NALM6 (cell line): Measurements from ENCODE around the genes SRXN1, C20orf202, RAD21L1, STK35, ZNF343 and IDH3B.

DNA sequence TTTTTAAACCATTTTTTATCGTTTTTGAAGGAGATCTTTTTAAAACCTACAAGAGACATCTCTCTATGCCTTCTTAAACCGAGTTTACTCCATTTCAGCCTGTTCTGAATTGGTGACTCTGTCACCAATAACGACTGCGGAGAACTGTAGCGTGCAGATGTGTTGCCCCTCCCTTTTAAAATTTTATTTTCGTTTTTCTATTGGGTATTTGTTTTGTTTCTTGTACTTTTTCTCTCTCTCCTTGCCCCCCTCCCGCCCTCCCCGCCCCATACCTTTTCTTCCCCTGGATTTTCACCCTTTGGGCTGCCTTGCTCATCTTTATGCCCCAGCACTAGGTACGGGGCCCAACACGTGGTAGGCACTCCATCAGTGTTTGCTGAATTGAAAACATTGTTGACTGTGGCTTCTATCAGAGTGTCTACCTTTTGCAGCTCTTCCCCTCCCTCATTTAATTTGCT, 1.5 kb downstream of the ZCCHC3 start:
- PRO-cap, result no peak

- PRO-cap, result no peak
Measured at GRCh38 chr20:420109-421266, 12.4 kb downstream of the RBCK1 start.

DNA sequence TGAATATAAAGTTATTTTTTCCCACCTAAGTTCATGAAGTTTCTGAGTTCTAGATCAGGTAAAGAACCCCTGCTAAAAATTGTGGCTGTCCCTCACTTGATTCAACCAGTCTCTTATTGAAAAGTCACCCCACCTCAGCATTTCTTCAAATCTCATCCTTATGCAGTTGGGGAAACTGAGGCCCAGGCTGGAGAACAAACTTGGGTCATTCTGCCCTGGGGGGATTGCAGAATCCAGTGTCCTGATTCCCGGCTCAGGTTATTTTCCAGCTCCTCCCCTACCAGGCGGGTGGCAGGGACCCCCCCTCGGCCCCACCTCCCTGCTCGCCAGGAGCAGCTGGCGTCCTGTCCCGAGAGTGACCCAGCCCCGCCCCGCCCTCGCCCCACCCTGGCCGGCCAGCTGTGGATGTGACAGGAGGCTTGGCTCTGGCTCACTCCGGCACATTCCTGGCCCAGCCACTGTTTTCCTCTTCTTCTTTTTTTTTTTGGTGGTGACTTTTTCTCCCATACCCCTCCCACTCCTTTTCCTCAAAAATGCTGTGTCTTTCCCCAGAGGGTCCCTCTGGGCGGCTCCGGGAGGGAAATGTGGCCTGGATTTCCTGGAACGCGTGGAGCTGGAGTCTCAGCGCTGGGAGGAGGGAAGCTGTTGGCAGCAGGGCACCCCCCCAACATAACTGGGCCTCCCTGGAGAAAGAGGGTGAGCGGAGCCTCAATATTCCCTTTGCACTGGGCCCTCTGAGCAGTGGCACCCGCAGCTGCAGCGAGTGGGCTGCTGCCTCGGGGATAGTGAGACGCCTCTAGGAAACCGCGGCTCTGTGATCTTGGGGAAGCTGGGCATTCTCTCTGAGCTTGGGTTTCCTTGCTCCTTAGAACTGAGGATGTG, 28.2 kb upstream of the CSNK2A1 start:
- PRO-cap, result no peak

GRCh38 chr20:652814-653857, at the start of gene SRXN1:
SRXN1 (minus strand) TSS chr20:653200.
- PRO-cap, result no peak

GRCh38 chr20:846883-847515, 13.5 kb downstream of the FAM110A start:
- PRO-cap, result bidirectional peak, plus-strand start at chr20:847092, minus-strand start at chr20:847016

DNA sequence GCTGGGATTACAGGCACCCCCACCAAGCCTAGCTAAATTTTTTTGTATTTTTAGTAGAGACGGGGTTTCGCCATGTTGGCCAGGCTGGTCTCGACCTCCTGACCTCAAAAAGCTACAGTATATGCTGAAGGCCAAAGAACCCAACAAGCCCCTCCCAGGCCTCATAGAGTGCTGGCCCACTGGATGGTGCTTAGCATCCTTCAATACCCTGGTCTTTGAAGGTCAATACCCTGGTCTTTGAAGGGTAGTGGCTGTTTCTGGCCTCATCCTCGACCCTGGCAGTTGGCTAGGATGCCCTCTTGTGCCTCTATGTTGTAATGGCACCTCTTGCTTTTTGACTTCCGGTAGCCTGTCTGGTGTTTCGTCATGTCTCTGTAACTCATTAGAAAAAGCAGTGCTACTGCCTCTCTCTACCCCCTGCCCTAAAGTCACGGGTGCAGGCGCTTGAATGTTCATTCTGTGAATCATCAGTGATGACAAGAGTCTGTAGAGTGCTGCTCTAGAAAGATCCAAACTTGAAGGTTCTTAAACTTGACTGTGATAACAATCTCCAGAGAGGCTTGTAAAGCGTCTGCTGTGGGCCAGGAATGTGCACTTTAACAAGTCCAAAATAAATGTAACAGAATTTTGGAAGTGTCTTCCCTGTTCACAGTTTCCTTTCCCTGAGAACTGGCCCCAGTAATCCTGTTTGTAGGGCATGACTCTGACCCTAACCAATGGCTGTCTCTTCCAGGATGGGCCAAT, 28.3 kb downstream of the RSPO4 start:
- PRO-cap, result no peak

- PRO-cap, result no peak
Measured at GRCh38 chr20:1154866-1155665, 29.7 kb downstream of the TMEM74B start.

DNA sequence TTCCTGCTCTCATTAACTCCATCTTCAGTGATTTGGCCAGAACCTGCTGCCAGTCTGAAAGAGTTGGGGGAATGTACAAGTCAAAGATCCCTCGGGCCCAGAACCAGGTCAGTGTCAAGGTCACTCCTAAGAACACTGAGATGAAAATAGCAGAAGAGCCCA, at the start of gene C20orf202:
Gene C20orf202, plus strand, starts transcription at position 9 of the 162 bp plus-strand sequence.
- PRO-cap, result no peak

DNA sequence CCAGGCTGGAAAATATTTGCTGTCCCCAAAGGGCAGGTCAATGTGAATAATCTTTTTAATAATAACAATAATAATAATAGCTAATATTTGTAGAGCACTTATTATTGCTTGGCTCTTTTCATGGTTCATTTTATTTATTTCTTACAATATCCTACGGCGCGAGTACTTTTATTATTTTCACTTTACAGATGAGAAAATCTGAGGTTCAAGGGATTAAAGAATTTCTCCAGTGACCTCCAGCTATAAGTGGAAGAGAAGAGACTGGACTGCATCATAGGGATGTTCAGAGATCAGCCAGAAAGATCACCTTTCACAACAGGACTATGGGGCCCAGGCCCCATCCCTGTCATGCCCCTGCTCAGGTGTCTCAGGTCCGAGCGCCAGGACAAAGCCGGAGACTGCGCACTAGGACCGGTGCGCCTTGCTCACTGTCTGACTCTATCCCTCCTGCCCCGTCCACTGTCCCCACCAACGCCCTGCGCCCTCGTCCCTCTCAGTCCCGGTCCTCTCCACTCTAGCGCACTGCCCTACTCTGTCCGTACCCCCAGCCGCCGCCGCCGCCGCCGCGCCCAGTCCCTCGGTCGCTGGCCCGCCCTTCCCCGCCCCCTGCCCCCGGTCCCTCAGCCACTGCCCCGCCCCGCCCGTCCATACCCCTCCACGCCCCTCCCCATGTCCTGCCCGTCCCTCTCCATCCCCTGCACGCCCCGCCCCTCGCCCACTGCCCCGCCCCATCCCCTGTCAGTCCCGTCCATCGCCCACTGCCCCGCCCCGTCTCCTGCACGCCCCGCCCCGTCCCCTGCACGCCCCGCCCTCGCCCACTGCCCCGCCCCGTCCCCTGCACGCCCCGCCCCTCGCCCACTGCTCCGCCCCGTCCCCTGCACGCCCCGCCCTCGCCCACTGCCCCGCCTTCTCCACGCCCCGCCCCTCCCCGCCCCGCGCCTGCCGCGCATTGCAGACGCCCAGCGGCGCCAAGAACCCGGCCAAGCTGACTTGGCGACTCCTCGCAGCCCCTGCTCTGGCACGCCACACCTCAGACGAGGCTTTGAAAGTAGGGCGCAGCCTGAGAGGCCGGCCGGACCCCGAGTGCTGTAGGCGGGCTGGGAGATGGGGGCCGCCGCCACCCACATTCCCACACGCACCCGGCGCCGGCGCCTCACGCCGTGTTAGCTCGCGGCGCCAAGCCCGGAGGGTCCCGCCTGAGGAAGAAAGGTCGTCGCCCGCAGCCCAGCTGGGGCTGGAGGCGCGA, at the start of gene RAD21L1:
Gene RAD21L1, plus strand, starts transcription at position 952 of the 1,246 bp plus-strand sequence.
- PRO-cap, result no peak

DNA sequence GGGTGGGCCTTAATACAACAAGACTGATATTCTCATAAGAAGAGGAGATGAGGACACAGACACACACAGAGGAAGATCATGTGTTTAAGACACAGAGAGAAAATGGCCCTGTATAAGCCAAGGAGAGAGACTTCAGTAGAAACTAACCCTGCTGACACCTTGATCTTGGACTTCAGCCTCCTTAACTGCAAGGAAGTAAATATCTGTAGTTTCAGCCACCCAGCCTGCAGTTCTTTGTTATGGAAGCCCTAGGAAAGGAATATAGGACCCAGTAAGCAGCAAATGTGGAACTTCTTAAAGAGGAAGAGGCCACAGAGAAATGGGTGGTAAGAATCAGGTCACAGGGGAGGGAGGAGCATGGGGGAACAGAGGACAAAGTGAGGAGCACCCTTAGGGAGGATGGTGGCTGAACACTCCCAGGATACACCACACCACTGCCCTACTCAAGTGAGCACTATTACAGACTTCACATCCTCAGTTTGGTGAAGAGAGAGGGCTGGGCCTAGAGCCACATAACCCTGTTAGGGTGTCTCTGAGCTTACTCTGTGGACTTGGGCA, 735 bp downstream of the SIRPB1 start:
- PRO-cap, result no peak

GRCh38 chr20:1935236-1936255, 40.3 kb downstream of the SIRPA start:
- PRO-cap, result no peak

- PRO-cap, result bidirectional peak, plus-strand start at chr20:2101827, minus-strand start at chr20:2101750; bidirectional peak, plus-strand start at chr20:2102031, minus-strand start at chr20:2102035; bidirectional peak, plus-strand start at chr20:2102662, minus-strand start at chr20:2102256
Measured at GRCh38 chr20:2101441-2102491, at the start of gene STK35. STK35 (plus strand) TSS chr20:2101827.

DNA sequence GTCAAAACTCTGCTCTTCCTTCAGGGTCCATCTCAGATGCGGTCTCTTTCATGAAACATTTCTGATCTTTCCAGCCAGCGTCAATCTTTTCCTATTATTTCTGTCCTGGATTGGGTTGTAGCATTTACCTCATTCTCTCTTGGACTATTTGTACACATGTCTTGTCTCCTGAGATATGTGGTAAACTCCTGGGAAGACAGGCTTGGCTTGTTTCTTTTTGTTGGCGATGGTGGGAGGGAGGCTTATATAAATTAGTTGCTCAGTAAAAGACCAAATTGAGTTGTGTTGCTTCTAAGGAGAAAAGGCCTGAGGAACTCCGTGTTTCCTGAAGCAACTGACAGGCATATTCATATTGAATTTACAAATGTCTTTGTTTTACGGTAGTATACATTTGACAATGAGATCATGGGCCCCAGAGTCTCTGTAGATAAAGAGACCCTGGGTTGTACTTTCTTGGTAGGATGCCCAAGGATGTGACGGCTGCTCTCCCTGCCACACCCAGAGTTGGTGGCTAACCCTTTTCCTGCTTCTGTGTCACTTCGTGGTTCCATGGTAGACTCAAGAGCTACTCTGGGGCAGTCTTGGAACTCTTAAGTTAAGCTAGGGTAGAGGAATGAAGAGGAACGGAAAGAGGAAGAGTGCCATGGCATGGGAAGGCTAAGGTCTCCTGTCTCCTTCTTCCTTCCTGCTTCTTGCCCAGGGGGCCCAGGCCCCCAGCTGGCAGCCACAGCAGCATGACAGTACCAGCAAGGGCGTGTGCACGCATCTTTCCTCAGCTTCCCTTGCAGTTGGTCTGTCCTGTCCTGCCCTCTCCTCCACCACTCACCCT, 40.1 kb upstream of the TGM3 start:
- PRO-cap, result no peak

DNA sequence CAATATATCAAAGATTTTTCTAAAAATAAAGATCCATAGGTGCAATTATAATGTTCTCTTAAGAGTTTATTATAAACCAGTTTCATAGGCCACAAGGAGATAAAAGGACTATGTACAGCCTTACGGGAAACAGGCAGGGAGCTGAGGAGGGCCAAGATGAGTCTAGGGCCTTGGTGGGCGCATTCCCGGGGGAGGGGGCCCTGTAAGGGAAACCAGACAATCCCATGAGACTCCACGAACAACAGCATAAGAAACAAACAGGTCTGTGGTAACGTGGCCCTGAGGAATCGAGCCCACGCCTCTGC, 9.0 kb downstream of the SNRPB start:
- PRO-cap, result no peak

DNA sequence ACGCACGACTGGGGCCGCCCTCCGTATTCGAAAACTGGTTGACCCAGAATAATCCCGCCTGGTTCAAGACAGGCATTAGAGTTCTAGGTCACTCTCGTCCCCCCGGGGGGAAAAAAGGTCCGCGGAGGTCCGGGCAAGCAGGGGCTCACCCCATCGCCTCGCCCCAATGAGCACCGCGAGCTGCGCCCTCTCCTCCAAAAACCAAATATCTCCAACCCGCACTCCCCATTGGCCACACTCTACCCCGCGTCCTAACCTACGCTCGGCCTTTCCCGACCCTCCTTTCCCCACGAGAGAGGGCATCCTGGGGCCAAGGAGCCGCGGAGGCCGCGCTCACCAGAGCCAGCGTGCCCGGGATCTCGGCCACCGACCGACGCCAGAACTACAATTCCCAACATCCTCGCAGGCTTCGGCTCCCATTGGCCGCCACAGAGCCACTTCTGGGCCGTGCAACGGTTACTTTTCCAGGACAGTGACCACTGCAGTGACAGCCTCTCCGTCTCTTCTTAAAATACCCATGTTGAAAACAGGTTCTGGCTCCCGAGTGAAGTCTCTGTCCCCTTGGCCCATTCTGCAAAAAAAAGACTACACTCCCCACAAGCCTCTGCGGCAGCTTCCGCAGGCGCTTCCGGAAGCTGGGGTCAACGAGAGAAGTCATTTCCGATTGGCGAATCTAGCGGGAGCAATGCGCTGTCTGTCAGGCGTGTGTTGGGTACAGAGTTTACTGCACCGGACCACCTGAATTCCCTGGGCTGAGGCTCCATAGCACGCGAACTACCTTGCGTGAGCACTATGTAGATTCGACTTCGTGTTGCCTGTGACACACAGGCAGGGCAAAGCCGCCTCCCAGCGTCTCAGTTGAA, at the start of gene ZNF343:
Gene ZNF343, minus strand, starts transcription at position 372 of the 863 bp plus-strand sequence.
- PRO-cap, result bidirectional peak, plus-strand start at position 658 of the sequence, minus-strand start at position 341 of the sequence

DNA sequence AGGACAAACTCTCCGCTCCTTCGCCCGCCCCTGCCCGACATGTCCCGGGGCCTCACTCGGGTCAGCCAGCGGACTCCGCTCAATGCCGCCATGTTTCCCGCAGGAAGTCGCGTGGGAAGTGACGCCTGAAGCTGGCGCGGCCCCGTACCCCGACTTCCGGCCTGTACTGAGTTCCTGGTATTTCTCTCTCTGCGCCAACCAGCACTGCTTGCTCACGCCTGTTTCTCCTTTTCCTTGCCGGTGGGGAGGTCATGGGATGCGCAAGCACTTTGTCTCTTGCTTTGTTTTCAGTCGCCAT, at the start of gene IDH3B:
Gene IDH3B, minus strand, starts transcription at position 120 of the 298 bp plus-strand sequence.
- PRO-cap, result bidirectional peak, plus-strand start at position 234 of the sequence, minus-strand start at position 96 of the sequence

GRCh38 chr20:2687930-2688324, 4.7 kb upstream of the EBF4 start:
- PRO-cap, result no peak

DNA sequence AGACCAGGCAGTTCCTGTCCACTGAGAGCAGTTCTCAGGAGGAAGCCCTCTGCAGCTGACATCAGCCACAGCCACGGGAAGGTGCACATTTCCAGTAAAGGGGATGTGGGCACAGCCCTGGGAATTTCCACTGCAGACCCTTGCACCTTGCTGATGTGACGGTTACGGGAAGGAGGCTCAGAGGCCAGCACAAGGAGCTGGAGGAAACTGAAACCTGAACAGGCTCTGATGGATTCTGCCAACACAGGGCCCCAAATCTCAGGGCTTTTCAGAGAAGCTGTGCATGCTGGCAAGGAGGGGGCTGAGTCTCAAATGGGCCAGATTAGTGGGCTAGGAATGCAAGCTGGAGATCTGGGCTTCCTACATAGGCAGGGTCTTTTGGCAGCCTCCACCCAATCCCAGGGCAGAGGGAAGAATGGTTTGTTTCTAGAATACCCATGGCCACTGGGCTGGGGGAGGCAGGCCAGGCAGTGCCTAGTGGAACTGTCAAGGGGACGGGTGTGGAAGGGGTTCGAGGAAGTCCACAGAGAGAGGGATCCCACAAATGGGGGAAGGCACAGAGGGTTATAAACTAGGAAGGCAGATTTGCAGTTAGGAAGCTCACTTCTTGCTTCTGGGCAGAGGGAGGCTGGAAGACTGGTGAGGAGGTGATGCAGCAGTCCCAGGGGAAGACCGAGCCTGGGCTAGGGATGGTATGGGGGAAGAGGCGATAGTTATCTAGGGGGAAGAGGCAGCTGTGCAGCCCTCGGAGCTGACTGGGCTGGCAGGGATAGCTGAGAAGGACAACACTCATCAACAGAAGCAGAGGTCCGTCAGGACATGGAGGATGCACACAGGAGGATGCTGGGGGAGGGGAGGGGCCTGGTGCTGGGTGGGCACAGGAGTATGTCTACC, 14.4 kb downstream of the EBF4 start:
- PRO-cap, result no peak

GRCh38 chr20:2729373-2729822, 36.8 kb downstream of the EBF4 start:
- PRO-cap, result no peak

- PRO-cap, result no peak
Measured at GRCh38 chr20:2819973-2820894, 4.1 kb downstream of the TMEM239 start.